ENCODE results near the genes NYAP1 and FBXO24.

GRCh38 chr7:99831764-99832322 is 4.0 kb downstream of the CYP3A43 start:
- PRO-cap = no peak
- RAMPAGE, long total RNA, 4 experiments = no peak in any of the 4 experiments

DNA sequence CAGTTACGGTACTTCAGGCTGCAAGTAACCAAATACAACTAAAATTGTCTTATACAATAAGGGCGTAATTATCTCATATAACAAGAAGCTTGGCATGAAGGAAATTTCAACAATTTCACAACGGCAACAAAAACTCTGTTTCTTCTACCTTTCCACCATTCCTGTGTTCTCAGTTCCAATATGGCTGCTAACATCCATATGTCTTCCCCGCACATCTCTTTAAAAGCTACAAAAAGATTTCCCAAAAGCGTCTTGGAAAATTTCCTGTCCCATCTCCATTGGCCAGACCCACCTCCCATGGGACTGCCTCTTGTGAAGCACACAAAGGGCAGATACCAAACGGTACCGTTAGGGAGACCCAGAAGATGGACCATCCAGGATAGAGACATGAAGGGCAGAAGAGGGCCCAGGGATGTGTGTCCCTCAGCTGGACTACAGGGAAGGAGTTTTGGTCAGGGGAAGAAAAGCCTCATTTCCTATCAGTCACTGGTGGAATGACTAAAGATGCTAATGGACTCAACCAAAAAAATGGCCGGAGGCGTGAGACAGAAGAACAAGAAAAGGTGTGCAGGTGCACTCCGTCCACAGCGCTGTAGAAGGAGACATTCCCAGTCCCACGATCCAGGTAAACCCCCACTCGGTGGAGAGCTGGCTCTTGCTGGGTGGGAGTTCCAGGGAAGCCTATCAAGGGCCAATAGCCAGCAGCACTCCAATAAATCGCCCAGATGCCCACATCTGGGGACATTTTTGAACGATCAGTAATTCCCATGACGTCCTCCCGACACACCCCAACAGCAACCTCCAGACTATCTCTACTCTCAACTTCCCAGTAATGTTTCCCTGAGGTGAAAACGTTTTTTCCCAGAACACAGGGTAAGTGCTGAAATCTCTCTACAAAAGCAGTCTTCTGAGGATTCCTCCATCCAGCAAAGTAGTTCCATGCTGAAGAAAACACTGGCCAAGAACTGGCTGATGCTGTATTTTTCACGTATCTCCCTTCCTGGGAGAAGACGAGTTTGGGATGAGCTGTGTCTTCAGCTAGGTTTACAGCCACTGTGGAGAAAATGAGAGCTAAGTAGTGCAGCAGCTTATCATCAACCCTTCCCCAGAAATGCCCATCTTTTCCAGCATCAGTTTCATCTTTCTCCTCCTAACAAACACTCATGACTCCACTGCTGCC is 15.3 kb upstream of the OR2AE1 start:
- PRO-cap = no peak
- RAMPAGE, long total RNA, 4 experiments = no peak in any of the 4 experiments

GRCh38 chr7:99901466-99902289 is 17.7 kb downstream of the TRIM4 start:
- PRO-cap = no peak
- RAMPAGE, long total RNA, 4 experiments = no peak in any of the 4 experiments

DNA sequence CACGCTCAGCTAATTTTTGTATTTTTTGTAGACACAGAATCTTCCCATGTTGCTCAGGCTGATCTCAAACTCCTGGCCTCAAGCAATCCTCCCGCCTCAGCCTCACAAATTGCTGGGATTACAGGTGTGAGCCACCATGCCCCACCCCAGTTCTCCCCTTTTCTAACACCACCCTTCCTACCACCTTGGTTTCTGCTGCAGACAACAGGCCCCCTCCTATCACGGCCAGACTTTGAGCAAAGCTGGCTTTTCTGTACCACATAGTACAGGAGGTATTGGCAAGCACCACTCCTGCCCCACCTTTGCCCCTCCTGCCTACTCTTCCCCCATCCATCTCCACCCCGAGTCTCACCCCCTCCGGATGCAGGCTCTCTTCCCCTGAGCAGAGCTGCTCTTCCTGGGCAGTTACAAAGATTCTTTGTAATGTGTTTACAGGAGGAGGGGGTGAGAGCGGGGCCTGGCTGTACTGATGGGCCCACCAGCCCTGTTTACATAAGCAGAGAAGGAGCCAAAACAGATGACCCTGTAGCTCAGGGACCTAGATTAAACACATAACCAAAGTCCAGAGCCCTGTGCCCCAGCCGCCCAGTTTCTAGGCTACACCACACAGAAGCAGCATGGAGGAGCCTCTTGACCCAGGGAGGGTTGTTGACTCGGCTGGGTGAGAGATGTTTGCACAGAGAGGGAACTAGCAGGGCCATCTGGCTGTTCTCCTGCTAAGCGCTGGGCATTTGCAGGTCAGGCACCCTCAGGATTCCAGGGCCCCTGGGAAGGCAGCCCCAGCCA is 11.7 kb upstream of the ZKSCAN1 start:
- PRO-cap = no peak
- RAMPAGE, long total RNA, 4 experiments = no peak in any of the 4 experiments

- PRO-cap = no peak
- RAMPAGE, long total RNA, 4 experiments = no peak in any of the 4 experiments
These were observed 15.9 kb downstream of the ZNF3 start for GRCh38 chr7:100065476-100066239.

- PRO-cap = no peak
- RAMPAGE, long total RNA, 4 experiments = no peak in any of the 4 experiments
These were observed 3.9 kb downstream of the TRAPPC14 start for GRCh38 chr7:100154281-100155319.

GRCh38 chr7:100201390-100202243 is 18.1 kb upstream of the PVRIG start:
- PRO-cap = no peak
- RAMPAGE, long total RNA, 4 experiments = no peak in any of the 4 experiments

DNA sequence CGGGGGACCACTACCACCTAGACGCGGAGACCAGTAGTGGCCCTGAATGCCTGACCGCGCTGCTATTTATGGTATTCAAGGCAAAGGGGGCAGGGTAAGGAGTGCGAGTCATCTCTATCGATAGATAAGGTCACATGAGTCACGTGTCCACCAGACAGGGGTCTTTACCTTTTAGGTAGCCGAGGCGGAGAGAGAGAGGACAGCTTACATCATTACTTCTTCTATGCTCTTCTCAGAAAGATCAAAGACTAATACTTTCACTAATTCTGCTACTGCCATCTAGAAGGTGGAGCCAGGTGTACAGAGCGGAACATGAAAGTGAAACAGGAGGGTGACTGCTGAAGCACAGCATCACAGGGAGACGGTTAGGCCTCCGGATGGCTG is 2.2 kb upstream of the PVRIG start:
- PRO-cap = no peak
- RAMPAGE, long total RNA, 4 experiments = no peak in any of the 4 experiments

DNA sequence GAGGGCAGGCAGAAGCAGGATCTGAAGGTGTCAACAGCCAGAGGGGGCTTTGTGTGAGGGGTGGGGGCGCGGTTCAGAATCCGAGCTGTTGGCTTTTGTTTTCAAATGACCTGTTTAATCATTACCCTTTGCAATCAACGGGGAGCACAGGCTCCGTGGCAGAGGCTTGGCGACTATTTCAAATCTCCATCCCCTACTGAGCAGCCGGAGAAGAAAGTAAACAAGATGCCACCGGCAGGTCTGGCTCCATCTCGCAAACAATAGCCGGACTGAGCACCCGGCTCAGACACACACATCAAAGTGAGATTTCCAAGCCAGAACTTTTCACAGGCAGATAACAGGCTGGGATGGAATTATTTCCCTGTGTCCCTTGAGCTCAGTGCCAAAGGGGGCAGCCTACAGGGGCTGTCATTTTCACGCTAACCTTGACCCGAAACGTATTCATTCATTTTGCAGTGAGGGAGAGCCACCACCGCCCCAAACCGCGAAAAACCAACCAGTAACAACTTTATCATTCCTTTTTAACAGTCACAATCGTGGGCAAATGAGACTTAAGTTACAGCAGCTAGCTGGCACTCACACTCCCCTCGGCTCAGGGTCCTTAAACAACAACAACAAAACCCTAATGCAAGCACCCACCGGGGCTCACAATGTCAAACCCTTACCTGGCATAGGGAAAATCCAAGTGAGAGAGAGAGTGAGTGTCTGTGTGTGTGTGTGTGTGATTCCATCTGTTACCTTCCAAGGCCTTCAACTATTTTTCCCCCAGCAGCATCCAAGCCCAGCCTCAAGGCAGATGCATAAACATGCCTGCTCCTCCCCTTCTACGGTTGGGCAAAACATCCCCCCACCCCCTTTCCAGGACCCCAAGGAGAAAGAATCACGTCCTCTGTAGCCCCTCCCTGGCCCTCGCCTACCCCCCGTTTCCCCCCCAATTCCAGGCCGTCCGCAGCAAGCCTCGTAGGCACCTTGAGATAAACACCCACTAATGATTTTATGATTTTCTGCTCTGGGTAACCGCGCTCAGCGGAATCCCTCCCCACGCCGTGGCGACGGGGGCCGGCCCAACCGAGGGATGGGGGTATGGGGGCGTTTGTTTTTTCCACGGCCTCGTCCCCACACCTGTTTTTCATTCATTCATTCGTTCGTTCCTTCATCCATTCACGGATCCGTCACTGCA is 36.7 kb upstream of the SPDYE3 start:
- PRO-cap = no peak
- RAMPAGE, long total RNA, 4 experiments = no peak in any of the 4 experiments

DNA sequence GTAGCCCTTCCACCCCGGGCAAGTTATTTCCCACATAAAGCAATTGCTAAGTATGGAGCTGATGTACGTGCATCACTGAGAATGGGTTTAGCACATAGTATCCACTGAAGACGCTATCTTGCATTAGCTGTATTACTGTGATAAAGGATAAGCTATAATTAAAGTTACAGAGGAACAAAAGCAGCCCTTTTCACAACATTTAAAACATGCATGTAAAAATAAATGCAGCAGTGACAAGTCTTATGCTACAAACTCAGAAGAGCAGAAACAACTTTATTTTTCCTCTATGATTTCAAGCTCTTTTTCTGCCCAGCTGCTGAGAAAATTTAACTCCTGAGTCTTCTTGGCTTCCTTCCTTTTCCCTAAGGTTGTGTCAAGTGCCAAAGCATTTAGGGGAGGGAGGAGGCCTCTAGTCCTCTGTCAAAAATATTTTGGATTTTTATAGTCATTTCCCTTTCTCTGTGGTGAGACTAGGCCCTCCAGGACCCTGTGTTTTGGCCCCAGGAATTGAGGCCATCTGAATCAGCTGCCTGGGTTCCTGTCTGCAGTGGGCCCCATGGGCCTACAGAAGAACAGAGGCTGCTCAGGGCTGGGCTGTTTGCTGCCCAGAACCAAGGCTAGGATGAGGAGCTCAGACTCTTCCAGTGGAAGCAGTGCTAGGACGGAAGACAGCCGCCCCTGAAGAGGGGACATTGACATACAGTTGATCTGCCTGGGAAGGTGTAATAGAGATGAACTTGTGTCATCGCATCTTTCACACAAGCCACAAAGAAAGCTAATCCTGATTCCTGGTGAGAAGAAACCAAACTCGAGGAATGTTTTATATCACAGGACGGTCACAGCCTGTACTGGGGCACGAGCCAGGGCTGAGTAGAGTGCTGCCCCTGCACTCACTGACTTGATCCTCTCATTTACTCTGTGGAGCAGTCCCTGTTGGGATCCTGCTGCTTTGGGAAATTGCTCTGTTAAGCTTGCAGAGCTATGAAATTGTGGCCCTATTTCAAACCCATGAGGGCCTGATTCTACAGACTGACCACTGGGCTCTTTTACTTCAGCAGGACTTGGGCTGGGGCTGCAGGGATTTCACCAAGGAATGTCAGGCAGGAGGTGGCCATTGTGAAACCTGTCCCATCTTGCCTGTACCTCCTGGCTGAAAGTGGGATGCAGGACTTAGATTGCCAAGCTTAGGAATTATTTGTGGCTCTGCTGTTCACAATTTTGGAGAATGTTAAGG is 10.8 kb upstream of the PILRB start:
- PRO-cap = no peak
- RAMPAGE, long total RNA, 4 experiments = no peak in any of the 4 experiments

GRCh38 chr7:100361494-100362463 is 3.9 kb downstream of the PILRB start:
- PRO-cap = no peak
- RAMPAGE, long total RNA, 4 experiments = no peak in any of the 4 experiments

GRCh38 chr7:100366249-100366755 is 7.0 kb upstream of the PILRA start:
- PRO-cap = no peak
- RAMPAGE, long total RNA, 4 experiments = no peak in any of the 4 experiments

DNA sequence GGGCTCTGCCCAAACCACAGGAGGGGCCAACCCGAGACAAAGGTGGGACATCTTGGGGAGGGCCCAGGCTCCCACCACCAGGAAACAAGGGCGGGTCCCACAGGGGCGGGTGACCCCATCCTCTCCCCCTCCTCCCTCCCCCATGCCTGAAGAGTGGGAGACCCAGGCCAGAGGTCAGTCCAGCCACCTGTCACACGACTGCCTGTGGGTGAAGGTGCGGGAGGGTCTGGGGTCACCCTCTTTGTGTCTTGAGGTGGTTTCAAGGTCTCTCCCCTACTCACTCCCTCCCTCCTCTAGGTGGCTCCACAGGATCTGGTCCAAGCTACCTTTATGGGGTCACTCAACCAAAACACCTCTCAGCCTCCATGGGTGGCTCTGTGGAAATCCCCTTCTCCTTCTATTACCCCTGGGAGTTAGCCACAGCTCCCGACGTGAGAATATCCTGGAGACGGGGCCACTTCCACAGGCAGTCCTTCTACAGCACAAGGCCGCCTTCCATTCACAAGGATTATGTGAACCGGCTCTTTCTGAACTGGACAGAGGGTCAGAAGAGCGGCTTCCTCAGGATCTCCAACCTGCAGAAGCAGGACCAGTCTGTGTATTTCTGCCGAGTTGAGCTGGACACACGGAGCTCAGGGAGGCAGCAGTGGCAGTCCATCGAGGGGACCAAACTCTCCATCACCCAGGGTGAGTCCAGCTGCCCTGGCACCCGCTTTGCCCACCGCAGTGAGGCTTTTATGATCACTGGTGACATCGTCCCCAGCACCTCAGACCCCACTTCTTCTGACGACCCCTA is 658 bp downstream of the PILRA start:
- PRO-cap = no peak
- RAMPAGE, long total RNA, 4 experiments = start-site peak on the plus strand in 1 of 4 experiments, centred at positions 473 to 600 of the sequence, 6 to 9 reads per replicate

- PRO-cap = unidirectional peak, plus-strand start at chr7:100475759; unidirectional peak, plus-strand start at chr7:100475864
- RAMPAGE, long total RNA, 4 experiments = no peak in any of the 4 experiments
These were observed 3.6 kb downstream of the TSC22D4 start for GRCh38 chr7:100475222-100476017.

DNA sequence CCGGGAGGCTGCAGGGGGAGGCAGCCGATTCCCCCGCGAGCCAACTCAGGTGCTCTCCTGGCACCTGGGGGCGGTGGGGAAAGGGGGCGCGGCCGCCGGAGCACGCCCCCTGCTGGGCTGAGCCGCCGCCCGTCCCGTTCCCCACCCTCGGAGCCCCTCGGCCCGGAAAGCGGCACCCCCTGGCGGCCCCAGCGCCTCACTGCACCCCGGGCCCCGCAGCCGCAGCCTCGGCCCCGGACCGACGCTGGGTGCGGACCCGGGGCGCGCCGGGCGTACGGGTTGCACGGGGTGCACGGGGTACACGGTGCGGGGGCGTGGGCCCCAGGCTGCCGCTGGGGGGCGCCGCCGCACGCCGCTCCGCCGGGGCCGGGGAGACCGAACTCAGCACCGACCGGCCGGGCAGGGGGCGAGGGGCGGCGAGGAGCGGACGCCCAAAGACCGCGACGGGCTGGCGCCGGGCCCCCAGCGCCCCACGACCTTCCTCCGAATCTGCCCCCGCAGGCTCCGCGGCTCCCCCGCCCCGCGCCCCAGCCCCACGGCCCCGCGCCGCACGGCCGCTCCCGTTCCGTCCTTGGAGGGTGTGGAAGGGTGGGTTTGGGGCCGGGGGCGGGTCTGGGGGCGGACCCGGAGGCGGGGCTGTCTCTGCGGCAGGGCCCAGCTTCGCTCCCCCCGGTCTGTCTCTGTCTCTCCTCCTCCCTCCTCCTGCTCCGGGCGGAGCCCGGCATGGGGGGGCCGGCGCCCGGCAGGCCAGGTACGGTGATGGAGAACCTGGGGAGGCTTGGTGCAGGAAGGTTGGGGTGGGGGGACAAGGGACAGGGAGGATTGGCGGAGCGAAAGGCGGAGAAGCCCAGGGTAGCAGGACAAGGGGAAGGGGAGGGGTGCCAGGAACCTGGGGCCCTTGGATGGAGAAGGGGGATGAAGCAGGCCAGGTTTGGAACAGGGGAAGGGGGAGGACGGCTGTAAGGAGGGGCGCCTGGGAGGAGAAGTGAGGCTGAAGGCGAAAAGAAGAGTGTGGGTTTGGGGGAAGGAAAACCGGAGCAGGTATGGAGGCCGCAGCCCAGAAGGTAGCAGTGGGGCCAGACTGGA is at the start of gene NYAP1:
Gene NYAP1, plus strand, starts transcription at position 677 of the 1,086 bp plus-strand sequence.
- PRO-cap = unidirectional peak, minus-strand start at position 582 of the sequence
- RAMPAGE, long total RNA, 4 experiments = no peak in any of the 4 experiments

GRCh38 chr7:100539659-100539949 is 601 bp downstream of the AGFG2 start:
- PRO-cap = no peak
- RAMPAGE, long total RNA, 4 experiments = no peak in any of the 4 experiments

DNA sequence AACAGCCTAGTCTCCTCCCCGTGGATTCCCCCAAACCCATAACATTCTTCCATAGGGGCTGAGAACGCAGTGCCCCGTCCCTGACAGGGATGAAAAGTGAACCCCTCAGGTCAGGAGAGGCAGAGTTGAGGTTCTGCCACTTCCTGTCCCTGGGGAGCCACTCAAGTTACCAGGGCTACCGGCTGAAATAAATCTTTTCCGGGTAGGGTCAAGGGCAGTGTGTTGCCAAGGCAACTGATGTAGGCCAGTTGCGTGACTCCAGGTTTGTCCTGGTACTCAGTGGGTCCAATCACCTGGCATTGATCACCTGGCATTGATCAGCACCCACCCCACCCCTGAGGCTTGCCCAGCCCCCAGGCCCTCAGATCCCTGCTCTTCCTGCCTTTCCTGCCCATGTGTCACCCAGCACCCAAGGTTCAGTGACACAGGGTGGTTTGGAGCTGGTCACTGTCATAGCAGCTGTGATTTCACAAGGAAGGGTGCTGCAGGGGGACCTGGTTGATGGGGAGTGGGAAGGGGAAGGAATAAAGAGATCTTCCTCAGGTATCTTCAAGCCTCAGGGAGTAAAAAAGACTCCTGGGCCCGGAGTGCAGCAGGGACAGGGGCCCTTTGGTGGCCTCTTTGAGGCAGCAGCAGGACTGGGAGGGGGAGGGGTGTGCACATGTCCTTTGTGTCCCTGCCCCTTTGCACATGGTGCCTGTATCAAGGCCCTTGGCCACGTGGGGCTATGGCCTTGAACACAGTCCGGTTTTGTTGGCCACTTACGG is 5.8 kb downstream of the SAP25 start:
- PRO-cap = no peak
- RAMPAGE, long total RNA, 4 experiments = no peak in any of the 4 experiments

- PRO-cap = bidirectional peak, plus-strand start at chr7:100586453, minus-strand start at chr7:100586129
- RAMPAGE, long total RNA, 4 experiments = no peak in any of the 4 experiments
These were observed at the start of gene FBXO24 for GRCh38 chr7:100586247-100586574. Gene FBXO24 (plus strand): TSS chr7:100586328.

DNA sequence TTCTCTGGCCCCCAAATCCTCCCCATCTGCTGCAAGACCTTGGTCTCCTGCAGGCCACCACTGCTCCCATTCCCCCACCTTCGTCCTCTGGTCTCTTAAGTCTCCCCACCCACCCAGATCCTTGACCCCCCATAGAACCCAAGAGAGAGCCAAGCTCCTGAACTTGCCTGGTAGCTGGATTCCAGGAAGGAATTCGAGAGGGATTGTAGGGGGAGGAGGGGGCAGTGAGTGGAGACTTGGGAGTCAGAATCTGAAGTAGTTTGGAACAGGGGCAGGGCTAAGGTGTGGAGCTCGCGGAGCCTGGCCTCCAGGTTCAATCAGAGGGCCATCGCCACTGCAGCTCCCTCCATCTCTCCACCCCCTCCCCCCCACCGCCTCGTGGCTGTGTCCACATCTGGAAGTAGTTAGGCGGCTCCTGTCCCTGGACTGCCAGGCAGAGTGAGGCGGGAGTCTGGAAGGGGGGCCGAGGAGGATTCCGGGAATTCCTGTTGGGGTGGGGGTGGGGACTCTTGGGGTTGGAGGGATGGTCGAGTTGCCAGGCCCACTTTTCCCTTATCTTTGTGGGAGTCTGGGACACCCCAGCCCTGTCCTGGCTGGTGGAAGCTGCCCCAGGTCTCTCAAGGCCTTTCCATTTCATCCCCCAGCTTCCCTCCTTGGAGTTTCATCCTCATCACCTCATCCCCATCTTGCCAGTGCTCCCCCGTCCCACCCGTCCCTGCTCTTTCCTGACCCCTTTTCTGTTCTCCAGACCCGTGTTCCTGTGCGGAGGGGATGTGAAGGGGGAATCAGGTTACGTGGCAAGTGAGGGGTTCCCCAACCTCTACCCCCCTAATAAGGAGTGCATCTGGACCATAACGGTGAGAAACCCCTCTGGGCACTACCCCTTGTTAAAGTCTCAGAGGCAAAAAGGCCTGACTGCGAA is 780 bp downstream of the PCOLCE start:
- PRO-cap = unidirectional peak, plus-strand start at position 555 of the sequence
- RAMPAGE, long total RNA, 4 experiments = no peak in any of the 4 experiments

- PRO-cap = no peak
- RAMPAGE, long total RNA, 4 experiments = no peak in any of the 4 experiments
These were observed 1.3 kb upstream of the TFR2 start for GRCh38 chr7:100642433-100643249.

All from gastroesophageal sphincter (tissue), 4 donors.